Mesangial cell (primary cell): ENCODE data around the gene EPSTI1.

DNA sequence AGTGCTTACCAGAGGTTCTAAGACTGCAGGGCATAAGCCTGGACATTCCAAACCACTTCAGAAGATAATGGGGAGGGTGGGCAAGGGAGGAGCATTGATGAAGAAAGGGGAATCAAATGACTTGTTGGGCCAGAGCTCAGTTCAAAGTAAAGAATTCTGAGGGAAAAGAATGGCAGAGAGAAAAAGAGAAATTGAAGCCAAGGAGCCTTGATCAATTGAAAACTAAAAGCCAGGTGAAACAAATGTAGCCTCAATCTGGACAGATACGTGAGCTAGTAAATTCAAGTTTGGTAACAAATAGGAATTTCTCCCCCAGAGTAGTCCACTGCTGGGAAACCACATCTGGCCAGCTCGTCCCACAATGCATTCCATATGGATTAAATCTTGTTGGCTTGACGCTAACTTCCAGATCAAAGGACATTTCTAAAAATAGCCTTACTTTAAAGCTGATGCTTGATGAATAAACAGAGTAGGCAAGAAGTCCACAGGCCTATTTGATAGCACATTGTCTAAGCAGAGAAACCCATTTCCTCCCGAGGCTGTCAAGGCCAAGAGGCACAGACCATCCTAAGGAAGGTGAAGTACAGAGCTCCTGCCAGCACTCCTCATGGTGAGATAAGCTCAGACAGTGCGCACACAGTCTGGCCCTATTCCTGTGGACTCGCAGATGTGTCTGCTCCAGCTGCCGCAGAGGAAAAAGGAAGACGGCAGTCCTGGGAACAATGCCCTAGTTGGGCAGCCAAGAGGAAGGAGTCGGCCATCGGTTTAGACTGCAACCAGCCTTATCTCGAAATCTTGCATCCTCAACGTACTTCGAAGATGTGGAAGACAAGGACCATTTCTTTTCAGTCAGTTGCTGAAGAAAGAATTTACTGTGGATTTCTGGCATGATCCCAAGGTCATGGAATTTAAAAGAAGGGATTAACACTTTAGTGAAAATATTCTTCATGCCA is 156.6 kb downstream of the RGCC start:
- RAMPAGE, long total RNA: no peak

GRCh38 chr13:41647609-41648850 is 190.7 kb downstream of the RGCC start:
- RAMPAGE, long total RNA: no peak

GRCh38 chr13:41654981-41655180 is 197.5 kb downstream of the RGCC start:
- RAMPAGE, long total RNA: no peak

DNA sequence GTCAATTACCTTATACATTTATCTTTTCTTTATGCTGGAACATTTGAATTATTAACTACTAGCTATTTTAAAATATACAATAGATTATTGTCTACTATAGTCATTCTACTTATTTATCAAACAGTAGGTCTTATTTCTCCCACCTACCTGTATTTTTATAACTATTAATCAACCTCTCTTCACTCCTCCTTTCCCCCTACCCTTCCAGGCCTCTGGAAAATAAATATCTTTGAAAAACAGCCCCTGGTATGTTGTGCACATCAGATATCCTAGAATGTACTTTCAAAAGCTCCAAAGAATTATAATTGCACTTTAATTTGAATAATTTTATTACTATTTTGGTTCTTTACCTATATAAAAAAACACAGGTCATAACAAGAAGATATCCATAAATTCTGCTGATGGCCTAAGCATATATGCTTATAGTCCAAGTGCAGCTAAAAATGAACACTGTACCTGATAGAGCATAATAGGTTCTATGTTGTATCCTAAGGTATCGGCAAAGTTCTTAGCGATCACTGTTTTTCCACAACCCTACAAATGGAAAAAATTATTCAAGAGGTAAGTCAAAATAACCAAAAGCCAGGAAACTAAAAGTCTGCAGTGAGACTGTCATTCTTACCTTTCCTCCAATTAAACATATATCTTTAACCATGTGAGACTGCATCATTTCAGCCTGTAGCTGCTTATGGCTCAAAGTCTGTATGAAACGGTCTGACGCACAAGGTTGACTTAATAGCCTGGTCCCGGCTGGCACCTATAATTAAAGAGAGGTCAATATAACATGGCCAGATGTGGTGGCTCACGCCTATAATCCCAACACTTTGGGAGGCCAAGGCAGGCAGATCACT is 95.4 kb downstream of the VWA8 start:
- RAMPAGE, long total RNA: no peak

GRCh38 chr13:41883430-41884477 is 77.2 kb downstream of the VWA8 start:
- RAMPAGE, long total RNA: no peak

DNA sequence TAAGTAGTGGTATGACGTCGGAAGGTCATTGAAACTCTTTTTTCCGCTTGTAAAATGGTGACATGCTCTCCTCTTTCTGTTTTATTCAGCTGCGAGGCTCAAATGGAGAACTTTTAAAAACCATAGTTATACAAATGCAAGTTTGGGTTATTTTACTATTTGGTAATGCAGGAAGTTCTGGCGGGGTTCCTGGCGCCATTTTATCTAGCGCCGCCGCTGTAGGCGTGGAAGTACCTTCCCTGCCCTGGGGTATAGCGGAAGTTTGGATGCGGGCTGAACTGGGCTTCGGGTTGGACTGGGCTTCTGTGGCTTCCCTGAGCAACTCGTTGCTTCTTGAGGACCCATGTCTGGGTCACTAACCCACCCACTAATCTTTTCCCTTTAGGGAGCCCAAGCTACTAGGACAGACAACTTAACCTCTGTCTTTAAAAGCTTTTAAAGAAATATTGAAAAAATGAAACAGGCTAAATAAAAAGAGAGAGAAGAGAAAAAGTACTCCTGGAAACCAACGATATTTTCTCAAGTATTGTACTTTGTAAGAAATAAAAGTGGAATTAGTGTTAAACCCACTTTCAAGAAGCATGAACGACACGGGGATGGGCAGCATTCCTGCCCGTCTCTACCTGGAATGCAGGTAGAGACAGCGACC is 35.0 kb downstream of the DGKH start:
- RAMPAGE, long total RNA: no peak

DNA sequence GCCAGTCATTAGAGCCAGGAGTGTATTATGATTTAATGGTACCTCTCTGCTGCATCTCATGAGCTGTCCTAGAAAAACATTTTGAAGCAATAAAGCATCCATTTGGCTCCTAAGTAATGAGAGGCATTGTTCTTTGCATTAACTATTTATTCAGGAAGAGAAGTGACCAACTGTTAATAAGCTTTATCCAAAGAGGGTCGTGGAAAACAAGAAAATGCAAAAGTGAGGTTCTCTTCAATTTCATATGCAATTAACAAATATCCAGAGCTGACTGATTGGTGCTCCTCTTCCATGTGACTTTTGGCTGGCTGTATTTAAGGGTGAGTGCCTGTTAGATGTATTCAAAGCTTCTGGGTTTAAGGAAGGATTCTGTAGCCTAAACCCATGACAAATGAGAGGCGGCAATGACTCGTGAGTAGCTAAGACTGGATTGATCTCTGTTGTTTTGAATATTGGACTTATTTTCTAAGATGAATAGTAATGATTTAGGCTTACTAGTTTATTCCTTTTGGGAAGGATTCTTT is 105.2 kb downstream of the DGKH start:
- RAMPAGE, long total RNA: no peak

DNA sequence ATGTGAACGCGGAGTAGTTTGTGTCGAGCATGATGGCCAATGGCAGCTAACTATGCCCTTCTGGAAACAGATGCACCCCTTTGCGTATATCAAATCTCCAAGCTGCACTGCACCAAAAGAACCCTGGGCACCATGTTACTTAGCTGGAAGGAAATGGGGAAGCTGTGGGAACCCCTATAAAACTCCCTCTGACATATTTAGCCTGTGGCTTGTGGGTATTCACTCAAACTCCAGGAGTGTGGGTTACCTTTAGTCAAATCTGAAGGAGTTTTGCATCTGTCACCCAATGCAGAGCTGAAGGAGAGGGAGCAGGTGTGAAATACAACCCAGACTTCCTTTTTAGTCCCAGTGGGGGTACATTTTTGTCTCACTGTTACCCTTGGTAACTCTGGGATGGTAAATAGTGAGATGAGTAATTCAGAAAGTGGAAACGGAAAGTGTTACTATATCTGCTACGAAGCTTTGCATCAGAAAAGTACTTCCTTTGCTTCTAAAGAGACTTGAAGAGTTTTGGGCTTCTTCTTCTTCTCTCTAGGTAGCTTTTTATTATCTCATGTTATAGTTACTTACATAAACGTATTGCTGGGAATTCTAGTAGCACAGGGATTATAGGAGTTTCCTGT is 105.7 kb downstream of the AKAP11 start:
- RAMPAGE, long total RNA: no peak

- RAMPAGE, long total RNA: no peak
Observed at GRCh38 chr13:42396252-42396994, 124.5 kb downstream of the AKAP11 start.

- RAMPAGE, long total RNA: no peak
Observed at GRCh38 chr13:42790802-42791240, 9.4 kb downstream of the FAM216B start.

- RAMPAGE, long total RNA: no peak
Observed at GRCh38 chr13:42963227-42964006, 28.6 kb downstream of the EPSTI1 start.

DNA sequence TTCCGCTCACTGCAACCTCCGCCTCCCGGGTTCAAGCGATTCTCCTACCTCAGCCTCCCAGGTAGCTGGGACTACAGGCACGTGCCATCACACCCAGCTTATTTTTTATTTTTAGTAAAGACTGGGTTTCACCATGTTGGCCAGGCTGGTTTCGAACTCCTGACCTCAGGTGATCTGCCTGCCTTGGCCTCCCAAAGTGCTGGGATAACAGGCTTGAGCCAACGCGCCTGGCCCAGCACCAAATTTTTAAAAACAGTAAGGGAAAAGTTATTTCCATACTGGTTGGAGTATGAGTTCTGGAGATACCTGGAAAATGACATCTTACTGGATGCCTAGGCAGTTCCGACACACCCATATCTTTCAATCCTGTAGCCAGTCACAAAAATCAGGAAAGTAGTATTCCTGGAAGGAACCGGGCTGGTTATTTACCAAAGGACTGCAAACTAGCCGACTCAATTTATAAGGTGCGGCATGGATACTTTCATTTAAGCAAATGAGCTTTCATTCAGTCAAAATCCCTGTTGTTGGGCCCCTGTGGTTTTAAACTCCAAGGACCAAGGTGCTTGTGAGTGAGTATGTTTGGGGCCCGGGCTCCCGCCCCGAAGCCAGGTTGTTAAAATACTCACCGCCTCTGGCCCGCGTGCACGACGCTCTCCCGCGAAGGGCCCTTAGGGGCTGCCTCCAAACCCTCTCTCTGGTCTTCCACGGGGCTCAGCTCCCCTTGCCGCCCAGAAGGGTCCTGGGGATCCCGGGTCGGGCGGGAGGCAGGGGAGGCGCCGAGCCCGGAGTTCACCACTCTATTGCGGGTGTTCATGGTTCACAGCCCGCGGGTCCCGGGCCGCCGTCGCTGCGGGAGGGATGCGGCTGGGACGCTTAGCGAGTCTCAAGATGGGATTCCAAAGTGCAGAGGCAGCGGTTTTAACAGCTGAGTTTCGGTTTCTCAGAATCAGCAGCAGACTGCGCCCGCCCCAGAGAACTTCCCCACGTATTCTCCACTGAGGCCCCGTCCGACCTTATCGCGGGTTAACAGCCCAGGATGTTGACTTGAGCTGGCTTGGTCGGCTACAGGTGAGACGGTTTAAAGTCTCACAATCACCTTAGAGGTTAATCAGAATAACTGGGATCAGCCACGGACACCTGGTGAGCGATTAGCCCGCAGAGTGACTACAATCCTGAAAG is at the start of gene EPSTI1:
TSS of gene EPSTI1 (minus strand) at position 890 of the 1,179 bp plus-strand sequence.
- RAMPAGE, long total RNA: start-site peak on the minus strand centred at position 874 of the sequence, 34 bp wide, 99 reads

DNA sequence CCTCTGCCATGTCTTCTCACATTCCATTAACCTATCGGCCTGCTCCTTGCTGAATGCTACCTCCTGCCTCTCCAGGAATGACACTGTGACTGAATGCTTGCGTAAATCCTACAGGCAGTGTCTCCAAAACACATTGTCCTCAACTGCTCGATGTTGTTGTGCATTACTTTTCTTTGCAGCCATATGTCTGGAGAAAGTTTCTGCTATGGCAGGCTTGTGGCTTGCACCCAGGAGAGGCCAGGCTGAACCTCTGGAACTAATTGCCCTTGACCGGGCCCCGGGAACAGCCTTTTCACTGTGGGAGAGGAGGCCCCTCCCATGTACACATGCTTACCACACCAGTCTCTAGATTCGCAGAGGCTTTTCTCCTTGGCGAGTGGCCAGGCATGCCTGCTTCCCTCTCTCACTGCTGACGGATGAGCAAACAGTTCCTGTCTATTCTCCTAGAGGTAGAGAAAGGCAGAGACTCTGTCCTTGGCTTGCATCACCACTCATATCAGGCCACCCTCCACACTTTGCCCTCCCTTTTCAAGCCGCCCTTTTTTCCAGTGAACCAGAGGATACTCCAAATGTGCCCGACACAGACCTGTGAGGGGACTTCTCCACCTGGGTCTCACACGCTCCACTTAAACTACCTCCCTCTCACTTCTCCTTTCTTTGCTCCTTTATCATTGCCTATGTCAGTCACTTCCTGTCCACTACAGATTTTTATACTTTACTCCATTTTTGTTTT is 284.4 kb downstream of the DNAJC15 start:
- RAMPAGE, long total RNA: no peak

DNA sequence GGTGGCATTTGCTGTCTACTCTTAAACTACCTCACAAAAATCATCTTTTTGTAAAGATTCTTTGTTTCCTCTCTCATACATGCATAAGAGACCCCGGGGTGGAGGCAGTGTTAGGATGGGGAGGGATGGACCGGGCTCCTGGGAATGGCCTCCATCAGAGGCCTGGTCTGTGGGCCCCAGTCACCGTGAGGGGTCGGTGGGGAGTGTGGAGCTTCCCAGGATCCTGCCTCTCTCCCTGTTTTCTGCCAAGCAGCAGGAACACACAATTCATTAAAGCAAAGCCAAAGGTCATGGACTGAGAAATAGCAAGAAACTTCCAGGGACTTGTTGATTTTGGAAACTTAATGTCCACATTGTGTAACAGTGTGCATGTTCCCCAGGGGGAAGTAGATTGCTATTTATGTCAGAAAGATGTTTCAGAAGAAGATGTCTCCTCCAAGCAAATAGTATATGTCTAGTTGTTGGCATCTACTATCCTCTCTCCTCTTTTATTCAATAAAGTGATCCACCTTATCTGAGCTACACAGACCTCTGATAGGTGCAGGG is 241.3 kb downstream of the ENOX1 start:
- RAMPAGE, long total RNA: no peak

GRCh38 chr13:43805489-43805947 is 18.7 kb upstream of the ENOX1 start:
- RAMPAGE, long total RNA: no peak

DNA sequence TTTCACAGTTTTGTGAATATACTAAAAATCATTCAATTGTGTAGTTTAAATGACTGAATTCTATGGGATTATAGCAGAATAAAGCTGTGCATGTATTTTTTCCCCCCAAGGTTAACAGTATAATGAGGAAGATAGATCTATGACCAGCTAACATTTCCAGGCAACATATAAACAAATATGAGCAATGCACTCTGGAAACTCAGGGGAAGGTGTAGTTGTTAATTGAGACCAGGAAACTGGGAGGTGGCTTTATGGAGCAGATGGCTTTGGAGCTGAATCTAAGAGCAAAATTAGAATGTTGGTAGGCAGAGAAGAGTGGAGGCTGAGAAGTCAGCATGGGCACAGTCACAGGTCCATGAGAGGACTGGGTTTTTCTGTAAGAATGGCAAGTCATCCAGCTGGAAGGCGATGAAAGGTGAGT is 41.6 kb downstream of the LACC1 start:
- RAMPAGE, long total RNA: no peak

- RAMPAGE, long total RNA: no peak
Observed at GRCh38 chr13:44141221-44142189, 19.6 kb downstream of the SMIM2 start.

GRCh38 chr13:44270867-44271586 is 102.6 kb upstream of the SERP2 start:
- RAMPAGE, long total RNA: no peak

DNA sequence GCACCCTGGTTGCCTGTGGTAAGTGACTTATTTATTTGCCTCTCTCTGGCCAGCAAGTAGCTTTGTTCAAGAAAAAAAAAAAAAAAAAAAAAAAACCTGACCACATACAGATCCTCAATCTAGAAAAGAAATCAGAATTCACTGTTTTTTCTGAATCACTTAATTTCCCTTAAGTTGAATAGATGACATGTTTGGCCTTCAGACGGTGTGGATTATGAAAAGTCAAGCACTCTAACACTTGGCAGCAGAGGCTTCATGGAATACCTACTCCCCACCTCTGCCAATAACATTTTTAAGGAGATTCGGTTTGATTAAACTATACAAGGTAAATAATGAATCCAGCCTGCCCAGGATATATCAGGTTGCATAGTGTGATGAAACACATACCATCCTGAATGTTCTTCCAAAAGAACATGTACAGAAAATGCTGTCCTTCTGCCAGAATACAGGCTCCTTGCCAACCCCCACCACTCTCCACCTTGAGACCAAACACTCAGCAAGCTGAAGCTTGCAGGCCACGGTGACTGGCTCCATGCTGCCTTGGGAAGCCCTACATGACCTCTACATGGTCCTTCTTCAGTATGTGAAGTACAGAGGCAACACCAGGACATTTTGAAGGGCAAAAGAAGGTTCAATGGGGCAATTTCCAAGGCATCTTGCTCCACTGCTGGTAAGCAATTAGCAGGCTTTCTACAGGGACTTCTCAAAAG is 62.7 kb upstream of the SERP2 start:
- RAMPAGE, long total RNA: no peak

GRCh38 chr13:44331760-44332310 is 41.8 kb upstream of the SERP2 start:
- RAMPAGE, long total RNA: no peak